Amniotic epithelial cell (primary cell): ENCODE data around the genes NPIPA3 and NPIPA1.

- RRBS, result no CpG with 5 or more reads among the region's 8 CpGs
Observed at GRCh38 chr16:11548220-11549051, 21.4 kb upstream of the ENSG00000188897 start.

- RRBS, result no CpG with 5 or more reads among the region's 5 CpGs
Observed at GRCh38 chr16:11555806-11556270, 28.8 kb upstream of the ENSG00000188897 start.

- RRBS, result no CpG with 5 or more reads among the region's 9 CpGs
Observed at GRCh38 chr16:11556271-11556593, 29.2 kb upstream of the ENSG00000188897 start.

DNA sequence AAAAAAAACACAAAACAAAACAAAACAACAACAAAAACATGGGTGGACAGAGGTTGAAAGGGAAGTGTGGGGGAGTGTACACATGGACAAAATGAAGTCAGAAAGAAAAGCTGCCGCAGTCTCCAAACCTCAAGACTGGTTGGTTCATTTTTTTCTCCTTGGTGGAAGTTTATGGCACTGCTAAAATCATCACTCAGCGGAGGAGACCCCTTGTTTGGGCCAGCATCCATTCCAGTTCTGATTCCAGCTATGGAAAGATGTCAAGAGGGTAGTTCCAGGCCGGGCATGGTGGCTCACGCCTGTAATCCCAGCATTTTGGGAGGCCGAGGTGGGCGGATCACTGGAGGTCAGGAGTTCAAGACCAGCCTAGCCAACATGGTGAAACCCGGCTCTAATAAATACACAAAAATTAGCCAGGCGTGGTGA, 19.3 kb downstream of the LITAF start:
- RRBS, result no CpG with 5 or more reads among the region's 8 CpGs

- RRBS, result no CpG with 5 or more reads among the region's 6 CpGs
Observed at GRCh38 chr16:11571394-11571958, 15.2 kb downstream of the LITAF start.

DNA sequence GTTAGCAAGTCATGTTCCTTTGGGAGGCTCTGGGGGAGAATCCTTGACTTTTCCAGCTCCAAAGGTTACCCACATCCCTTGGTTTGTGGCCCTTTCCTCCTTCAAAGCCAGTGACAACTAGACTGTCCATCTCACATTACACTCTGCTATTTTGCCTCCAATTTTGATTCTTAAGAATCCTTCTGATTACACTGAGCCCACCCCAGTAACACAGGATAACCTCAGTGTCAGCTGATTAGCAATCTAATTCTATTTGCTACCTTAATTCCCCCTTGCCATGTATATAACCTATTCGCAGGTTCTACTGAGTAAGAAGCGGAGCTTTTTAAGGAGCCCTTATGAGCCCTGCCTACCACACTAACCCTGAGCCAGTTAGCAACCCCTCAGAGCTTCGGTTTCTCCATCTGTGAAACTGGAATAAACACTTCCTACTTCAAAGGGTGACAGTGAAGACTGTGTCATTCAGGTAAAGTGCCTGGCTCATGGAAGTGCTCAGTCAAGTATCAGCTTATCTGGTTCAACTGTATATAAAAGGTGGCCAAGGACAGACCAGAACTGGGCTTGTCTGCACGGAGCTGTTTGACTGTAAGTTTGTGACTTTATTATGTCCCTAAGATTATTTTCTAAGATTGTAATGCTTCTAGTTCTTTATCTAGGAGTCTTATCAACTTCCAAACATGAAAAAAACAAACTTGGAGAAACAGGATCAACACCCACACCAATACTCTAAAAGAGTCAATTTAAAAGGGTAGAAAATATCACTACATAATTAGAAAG, 31.1 kb downstream of the TXNDC11 start:
- RRBS, result no CpG with 5 or more reads among the region's 4 CpGs

- RRBS, result no CpG with 5 or more reads among the region's 7 CpGs
Observed at GRCh38 chr16:11756131-11756654, 13.5 kb upstream of the TXNDC11 start.

DNA sequence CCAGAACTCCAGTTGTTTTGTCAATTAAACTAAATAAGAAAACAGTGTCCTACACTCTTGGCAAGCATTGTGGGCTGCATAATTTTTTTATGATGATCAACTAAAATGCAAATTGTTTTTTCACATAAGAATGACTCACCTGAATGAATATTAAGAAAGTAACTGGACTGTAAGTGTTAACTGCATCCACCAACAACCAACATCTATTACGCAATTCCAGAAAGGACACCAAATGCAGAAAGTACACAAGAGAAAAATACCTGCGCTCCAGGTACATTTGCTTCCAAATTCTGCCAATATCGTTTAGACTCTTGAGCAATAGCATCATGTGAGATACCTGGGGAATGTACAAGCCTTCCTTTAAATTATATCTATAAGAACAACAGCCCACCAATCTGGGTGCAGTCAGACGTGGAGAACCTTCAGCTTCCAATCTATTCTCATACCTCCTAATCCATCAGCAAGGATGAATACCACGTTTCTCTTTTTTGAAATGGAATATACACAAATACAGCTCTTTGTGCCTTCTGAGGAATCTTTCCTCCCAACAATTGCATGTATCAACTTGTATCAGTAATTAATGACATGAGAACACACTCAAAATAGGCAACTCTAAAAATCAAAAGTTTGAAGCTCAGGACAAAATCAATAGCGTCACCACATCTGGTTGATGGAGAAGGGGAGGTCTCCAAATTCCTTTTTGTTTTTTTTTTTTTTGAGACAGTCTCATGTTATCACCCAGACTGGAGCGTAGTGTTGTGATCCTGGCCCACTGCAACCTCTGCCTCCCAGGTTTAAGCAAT, 20.0 kb upstream of the TXNDC11 start:
- RRBS, result no CpG with 5 or more reads among the region's 7 CpGs

GRCh38 chr16:11868304-11869167, 17.2 kb upstream of the RSL1D1 start:
- RRBS, result no CpG with 5 or more reads among the region's 4 CpGs

DNA sequence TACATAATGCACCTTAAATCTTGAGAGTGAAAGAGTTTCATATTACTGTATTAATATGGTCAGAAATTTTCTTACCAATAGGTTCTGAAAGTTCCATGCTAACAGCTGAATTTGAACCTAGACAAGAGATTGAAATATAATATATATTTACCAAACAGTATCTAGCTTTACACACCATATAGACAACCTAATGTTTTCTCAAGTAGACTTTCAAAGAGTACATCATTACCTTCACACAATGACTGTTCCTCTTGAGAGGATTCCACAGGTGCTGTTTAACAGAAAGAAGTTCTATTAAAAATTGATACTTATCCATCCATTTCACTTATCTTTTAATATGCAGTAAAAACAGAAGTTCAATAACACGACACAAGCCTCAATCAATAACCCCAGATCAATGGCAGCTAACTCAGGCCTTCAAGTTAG, 18.0 kb downstream of the GSPT1 start:
- RRBS, result no CpG with 5 or more reads among the region's 1 CpG

- RRBS, result no CpG with 5 or more reads among the region's 10 CpGs
Observed at GRCh38 chr16:12082249-12082839, 105.8 kb downstream of the SNX29 start.

DNA sequence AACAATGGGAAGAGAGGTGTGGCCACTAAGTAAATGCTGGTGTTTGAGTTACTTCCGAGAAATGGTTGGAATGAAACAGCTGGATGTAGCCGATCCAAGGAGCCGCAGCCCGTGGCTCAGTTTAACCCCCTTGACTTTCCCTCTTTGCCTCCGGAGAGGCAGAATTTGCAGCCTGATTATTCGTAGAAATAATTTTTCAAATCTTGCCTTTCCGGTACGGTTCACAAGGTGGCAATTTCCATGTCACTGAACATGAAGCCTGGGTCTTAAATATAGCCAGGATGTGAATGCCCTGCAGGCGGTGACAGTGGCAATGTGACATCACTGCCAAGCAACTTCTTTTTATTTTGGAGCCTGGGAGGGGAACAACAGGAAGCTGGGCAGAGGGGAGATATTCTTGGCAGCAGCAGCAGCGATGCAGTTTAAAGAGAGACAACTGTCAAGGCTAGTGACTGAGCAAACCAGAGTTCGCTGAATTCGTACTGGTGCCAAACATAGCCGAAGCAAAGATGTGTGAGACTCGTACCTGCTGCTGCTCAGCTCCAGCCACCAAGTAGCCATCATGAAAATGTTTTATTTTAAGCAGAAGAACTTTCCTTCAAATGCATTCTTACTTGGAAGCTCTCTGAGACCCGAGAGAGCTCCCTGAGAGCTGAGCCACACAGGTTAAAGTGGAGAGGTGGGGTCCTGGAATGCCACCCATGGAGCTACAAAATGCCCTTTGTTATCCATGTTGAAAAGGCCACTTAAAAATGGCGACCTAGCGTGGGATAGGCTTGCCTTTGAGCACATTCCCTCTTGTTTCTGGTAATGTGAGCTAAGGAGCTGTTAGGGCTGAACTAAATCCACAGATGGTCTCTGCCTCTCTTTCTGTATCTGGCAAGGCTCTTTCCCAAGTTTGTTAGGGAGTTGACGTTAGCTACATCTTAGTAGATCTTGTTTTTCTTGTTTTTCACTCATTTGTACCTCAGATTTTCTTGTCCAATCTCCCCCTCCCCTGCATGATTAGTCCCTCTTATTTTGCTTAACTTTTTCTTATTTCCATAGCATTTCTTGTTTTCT, 171.3 kb downstream of the SNX29 start:
- RRBS, result 92% methylated on average over 3 of the region's 18 CpGs

- RRBS, result no CpG with 5 or more reads among the region's 8 CpGs
Observed at GRCh38 chr16:12690718-12691131, 113.0 kb downstream of the CPPED1 start.

- RRBS, result no CpG with 5 or more reads among the region's 2 CpGs
Observed at GRCh38 chr16:13098657-13099110, 197.3 kb downstream of the SHISA9 start.

DNA sequence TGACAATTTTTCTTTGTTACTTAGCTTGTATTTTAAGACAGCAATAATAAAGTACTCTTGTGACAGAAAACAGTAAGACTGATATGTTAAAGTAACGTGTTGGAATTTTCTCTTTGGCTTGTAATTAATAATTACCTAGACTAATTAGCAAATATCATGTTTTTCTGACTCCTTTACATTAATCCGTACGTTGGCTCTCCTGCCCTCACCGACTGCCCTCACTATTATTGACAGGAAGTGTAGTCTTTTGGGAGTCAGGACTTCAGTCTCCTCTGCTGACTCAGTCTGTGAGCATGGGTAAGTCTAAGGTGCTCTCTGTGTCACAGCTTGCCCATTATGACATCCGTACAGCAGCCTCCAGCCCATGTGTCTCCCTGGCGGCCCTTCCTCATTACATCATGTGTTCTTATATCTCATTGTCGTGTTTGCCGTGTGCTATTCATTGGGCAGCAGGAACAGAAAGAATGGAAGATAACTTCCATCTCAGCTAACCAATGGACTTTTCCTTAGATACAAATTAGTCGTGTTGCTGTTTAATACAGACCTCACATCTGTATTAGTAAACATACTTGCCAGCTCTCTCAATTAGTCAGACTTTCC, 77.4 kb downstream of the MRTFB start:
- RRBS, result no CpG with 5 or more reads among the region's 9 CpGs

GRCh38 chr16:14300645-14301181, 229.6 kb downstream of the MRTFB start:
- RRBS, result no CpG with 5 or more reads among the region's 13 CpGs

GRCh38 chr16:14418676-14419360, 211.2 kb downstream of the PARN start:
- RRBS, result no CpG with 5 or more reads among the region's 10 CpGs

DNA sequence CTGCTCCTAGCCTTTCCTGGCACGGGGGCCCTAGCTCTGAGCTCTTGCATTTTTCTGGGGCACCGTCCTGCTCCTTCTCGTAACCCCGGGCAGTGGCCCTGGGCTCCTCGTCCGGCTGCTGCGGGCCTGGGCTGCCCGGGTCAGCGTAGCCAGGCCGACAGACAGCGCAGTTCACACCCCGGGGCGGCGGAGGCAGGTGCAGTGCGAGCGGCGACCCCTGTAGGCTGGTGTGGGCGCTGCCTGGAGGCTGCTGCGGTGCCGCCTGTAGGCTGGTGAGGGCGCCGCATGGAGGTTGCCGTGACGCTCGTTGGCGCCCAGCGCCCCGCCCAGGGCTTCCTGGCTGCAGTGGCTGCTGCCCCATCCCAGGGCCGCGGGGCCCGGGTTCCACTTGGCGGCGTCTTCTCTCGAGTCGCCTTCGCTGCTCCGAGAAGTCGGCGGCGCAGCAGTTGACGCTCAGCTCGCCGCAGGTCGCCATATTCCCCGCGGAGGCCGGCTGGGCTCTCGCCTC, at the start of gene NPIPA3:
NPIPA3 (plus strand) TSS at position 329 of the 508 bp plus-strand sequence.
- RRBS, result no CpG with 5 or more reads among the region's 48 CpGs

DNA sequence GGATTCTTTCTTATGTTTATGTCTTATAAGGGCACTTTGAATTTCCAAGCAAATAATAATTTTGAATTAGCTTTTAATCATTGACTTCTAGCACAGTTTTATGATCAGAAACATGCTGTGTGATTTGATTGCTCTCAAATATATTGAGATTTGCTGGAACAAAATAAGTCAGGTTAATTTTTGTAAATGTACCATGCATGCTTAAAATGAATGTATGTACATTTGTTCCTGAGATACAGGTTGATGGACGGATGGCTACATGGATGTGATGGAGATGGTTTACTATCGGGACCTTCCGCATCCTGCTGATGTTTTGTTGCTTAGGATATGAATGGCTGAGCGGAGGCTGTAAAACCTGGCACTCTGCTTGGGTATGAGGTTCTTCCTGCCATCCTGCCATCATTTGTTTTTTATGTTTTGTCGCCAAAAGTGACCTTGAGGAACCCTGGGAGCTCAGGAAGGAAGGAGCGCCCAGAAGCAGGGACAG, at the start of gene NPIPA1:
NPIPA1 (plus strand) TSS at position 309 of the 487 bp plus-strand sequence.
- RRBS, result no CpG with 5 or more reads among the region's 6 CpGs

DNA sequence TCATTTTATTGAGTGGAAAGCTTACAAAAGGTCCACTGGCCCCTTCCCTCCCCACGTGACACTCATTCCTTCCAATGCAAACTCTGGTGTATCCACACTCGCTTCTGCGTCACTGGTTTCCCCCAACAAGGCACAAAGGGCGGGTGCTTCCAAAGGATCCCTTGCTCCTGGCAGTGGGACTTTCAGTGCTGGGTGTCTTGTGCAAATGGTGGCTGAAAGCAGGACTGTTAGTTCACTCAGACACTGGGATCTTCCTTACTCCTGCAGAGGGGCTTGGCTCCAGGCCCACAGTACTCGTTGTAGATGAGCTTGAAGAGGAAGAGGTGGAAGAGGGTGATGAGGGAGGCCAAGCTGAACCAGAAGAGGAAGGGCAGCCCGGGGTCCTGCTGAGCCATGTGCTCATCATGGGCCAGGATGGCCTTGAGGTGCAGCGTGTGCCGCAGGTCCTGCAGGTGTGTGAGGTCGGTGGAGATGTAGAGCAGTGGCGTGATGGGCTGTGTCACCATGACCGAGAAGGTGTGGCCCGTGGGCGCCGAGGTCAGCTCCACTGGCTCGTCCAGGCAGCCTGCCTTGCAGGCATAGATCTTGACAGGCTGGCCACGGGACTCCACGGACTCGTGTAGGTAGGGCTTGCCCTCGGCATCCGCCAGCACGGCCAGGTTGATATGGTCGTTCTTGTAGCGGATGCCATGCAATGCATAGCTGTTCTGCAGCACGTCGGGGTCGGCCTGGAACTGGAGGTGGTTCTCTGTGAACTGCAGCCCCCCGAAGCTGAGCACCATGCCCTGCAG, 13.4 kb downstream of the PDXDC1 start:
- RRBS, result no CpG with 5 or more reads among the region's 27 CpGs